Jejunum (tissue), 1 donor: ENCODE results near the genes SNX4 and KLF15.

DNA sequence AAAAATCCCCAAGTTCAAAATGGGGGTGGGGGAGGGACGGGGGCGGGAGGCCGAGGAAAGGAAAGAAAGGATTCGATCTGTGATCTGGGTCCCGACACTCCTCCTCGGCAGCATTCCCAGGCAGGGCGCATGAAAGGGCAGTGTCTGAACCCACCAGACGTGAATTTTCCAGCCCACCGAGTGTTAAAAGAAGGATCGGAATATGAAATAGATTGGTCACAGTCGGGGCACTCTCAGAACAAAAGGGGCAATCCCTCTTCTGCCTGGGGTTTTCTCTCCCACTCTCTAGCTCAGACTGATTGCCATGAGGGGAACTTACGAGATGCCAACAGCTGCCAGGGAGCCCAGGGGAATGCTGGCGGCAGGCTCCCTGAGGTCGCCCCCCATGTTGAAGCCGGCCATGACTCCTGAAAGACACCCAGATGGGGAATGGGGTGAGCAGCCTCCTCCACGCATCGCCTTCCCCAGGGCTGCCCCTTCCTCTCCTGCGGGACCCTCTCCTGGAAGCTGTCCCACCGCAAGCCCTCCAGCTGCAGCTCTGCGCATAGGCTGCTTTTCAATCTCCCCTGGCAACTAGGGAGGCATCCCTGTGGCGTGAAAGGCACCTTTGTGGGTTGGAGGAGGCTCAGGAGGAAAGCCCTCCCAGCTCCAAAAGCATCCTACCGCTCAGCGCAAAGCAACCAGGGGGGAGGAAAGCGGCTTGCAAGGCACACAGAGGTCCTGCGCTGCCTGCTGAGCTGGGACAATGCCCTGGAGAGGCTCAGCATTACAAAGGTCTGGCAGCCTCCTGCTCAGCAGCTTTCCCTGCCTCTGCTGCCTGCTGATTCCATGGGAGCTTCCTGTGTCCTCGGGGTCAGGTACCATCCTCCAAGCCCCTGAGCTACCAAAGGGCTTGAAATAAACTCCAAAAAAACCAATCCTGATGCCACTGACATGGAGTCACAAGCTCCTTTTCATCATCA lies 64.8 kb upstream of the HEG1 start:
- PRO-cap, result no peak

DNA sequence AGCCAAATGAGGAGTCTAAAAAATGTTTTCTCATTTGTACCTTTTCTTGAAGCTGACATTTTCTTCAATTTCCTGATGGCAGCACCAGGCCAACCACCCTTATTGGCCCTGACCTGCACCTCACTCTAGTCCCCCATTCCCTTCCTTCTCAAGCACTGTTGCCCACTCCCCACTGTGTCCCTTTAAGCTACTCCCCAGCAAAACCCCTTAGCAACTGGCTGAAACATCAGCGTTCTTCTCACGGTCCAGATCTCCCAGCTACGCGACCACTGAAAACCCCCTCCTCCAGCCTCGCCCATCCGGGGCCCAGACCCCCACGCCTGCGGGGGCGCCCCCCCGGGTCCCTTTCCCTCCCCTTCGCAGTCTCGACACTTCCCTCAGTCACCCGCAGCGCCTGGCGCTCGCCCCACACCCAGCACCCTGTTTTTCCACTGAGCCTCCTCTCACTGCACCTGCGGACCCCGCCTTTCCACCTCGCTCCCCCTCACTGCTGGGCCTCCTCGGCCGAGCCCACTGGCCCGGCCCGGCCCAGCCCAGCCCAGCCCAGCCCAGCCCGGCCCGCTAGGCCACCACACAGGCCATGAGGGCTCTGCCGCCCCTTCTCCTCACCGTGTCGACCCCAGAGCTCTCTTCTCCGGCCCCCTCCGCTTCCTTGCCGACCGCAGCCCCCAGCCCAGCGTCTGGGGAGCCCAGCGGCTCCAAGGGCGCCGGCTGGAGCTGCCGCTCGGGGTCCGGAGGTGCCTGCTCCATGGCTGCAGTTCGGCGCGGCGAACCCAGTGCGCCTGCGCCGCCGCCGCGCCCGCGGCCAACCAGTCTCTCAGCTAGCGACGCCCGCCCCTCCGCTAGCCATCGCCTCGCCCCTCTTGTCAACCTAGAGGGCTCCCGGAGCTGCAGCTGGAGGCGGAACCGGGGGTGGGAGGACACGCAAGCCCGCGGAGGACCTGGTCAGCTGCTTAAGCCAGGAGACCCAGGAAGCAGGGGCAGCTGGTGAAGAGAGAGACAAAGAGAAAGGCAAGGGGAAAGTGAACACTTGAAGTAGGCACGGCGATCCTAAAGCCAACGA lies at the start of gene SNX4:
Gene SNX4, minus strand, starts transcription at position 780 of the 1,063 bp plus-strand sequence.
- PRO-cap, result bidirectional peak, plus-strand start at position 893 of the sequence, minus-strand start at position 780 of the sequence

GRCh38 chr3:125602714-125602999 lies 7.4 kb upstream of the OSBPL11 start:
- PRO-cap, result no peak

GRCh38 chr3:125885990-125886512 lies 82.9 kb upstream of the ROPN1B start:
- PRO-cap, result no peak

DNA sequence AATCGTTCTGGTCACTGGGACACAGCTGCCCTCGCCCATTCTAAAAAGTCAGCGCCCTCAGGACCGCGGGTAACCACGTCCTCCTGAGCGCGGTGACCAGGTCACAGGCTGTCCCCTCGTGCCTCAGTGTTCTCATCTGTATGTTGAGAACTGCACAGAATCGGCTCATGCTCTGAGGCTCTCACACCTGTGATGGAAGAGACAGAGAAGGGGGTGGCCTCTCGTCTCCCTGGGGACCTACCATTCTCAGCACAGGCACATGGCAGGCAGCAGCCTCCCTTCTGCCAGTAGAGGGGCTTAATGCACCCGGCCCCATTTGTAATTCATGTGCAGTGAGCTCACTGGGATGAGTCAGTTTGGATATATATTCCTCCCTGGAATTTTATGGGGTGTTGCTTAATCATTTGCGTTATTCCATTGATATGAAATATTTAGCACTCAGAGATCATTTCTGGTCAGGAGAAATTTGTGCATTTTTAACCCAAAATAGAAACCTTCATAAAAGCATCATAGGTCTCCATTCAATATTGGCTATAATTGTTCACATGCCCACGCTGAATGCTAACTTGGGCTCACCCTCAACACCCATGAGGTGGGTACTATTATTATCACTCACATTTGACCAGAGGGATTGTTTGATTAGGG lies 51.8 kb upstream of the ROPN1B start:
- PRO-cap, result no peak

GRCh38 chr3:126167440-126168084 lies 12.8 kb downstream of the ALDH1L1 start:
- PRO-cap, result no peak

DNA sequence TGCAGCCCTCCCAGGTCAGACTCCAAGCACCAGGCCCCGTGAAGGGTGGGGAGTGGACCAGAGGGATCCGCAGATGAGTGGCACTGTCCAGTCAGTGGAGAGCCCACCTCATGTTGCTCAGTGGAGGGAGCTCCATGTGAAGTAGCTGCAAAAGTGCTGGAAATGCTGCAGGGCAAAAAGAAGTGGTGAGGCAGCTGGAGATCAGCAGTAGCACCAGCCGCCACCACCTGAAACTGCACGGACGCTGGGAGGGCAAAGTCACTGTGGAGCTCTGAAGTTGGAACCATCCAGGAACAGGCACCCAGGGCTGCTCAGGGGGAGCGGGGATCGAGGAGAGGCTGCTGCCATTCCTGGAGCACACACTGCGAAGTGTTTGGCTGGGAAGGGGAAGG lies 6.3 kb upstream of the ALDH1L1 start:
- PRO-cap, result no peak

- PRO-cap, result no peak
Observed at GRCh38 chr3:126260867-126261393, 80.5 kb upstream of the ALDH1L1 start.

- PRO-cap, result unidirectional peak, minus-strand start at chr3:126356855
Observed at GRCh38 chr3:126356313-126357044, 729 bp downstream of the KLF15 start.

GRCh38 chr3:126357045-126357531 lies at the start of gene KLF15:
KLF15 (minus strand) TSS chr3:126357408.
- PRO-cap, result bidirectional peak, plus-strand start at chr3:126357611, minus-strand start at chr3:126357435

- PRO-cap, result no peak
Observed at GRCh38 chr3:126512890-126513569, 4.5 kb downstream of the UROC1 start.

- PRO-cap, result unidirectional peak, plus-strand start at chr3:127028435
Observed at GRCh38 chr3:127027666-127028676, 45.1 kb downstream of the PLXNA1 start.

DNA sequence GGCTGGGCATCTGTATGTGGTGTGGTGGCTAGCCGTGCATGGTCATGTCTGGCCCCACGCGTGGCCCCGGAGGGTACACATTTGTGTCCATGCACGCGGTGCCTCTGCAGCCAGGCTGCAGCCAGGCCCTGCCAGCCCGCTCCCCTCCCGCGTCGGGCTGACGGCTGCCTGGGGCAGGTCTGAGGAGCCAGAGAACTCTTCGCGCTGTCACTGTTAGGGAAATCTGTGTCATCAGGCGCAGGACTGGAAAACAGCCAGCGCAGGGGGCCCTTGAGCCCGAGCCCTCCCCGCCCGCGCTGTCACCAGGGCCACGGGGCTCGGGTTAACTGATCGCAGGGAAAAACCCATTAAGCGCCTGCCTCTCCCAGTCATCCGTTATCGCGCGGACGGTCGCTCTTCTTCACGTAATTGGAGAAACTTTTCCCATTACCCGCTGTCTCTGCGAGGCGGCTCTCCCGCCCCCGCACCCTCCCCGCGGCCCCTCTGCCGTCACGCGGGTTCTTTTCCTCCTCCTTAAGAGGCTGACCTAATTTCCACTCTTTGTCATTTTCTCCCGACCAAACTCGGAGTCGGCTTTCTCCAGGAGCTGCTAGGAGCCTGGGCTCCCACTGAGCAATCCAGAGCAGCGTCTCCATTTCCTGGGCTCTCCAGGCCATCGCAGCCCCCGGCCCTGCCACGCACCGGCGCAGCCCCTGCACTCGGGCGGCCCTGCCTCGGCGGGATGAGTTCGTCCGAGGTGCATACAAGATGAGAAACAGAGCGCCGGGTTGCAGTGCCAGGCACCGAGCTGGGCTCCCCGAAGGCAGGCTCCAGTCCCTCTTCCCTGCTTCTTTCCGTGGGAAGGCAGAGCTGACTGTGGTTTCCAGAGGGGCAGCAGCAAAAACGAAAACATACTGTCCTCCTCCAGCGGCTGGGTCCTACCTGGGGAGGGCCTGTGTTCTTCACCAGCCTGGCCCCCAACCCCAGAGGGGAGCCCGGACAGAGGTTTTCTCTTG lies 57.4 kb upstream of the PRR23E start:
- PRO-cap, result no peak

- PRO-cap, result no peak
Observed at GRCh38 chr3:127526641-127527179, 63.8 kb downstream of the TPRA1 start.

GRCh38 chr3:127589584-127590050 lies 916 bp downstream of the TPRA1 start:
- PRO-cap, result no peak

DNA sequence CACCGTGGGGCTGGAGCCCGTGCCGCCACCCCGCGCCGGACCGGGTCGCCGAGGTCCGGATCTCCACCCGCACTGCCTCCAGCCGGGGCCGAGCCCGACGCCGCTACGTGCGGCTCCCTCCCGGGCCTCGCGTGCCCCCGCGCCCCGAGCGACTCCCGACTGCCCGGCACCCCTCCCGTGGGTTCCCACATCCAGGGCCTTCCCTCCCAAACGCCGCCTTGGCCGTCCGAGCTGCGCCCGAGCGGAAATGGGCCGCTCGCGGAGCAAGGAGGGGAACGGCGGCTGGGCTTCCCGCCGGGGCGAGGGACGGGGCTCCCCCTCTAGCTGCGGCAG lies 516 bp downstream of the TPRA1 start:
- PRO-cap, result no peak

DNA sequence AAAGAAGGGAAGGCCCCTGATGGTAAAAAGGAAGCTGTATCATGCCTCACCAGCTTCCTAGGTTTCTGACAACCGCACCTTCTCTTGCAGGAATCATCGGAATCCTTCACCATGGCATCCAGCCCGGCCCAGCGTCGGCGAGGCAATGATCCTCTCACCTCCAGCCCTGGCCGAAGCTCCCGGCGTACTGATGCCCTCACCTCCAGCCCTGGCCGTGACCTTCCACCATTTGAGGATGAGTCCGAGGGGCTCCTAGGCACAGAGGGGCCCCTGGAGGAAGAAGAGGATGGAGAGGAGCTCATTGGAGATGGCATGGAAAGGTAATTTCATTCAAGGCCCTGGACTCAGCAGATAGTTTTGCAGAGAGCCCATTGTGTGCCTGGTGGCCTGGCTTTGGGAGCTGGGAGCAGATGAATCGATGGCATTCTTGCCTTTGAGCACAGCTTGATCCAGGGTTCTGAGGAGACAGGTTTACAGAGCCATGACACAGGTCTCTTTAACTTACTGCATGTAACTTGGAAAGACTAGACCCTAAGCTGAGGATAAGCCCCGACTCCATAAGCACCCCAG lies 1.1 kb downstream of the MCM2 start:
- PRO-cap, result no peak

DNA sequence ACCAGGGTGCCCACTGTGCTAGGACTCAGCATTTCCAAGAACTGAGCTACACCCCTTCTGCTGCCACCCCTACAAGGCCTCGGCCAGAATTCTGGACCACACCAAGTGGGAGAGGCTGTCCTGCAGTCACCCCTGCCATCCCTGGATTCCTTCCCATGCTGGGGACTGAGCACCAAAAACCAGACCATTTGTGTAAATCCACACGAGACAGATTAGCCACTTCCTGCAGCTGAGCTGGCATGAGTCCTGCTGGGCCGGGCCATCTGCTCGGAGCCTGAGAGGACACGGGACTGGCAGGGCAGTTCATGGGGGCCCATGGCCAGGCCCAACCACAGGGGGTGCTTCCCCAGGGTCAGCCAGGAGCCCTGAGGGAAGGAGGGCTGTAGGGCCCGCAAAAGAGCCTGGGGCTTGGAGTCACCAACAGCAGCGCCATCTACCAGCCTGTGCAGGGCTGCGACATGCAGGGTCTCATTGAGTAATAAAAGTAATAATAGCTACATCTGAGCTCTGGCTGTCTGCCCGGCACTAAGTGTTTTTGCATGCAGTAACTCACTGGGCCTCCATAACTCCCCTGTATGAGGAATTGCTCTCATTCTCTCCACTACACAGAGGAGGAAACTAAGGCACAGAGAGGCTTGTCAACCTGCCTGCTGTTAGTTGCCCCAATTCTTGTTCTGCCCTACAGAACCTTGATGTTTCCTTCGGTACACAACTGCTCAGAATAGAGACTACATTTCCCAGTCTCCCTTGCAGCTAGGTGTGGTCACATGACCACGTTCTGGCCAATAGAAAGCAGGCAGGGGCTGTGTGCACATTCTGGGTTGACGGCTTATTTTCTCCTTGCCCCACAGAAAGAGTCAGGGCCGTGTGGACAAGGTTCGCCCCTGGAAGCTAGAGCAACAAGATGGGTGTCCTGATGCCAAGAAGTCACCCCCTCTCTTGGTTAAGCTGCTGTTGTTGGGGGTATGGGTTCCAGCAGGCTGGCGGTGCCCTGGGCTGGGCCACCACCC lies 24.4 kb downstream of the ABTB1 start:
- PRO-cap, result bidirectional peak, plus-strand start at position 850 of the sequence, minus-strand start at position 815 of the sequence

DNA sequence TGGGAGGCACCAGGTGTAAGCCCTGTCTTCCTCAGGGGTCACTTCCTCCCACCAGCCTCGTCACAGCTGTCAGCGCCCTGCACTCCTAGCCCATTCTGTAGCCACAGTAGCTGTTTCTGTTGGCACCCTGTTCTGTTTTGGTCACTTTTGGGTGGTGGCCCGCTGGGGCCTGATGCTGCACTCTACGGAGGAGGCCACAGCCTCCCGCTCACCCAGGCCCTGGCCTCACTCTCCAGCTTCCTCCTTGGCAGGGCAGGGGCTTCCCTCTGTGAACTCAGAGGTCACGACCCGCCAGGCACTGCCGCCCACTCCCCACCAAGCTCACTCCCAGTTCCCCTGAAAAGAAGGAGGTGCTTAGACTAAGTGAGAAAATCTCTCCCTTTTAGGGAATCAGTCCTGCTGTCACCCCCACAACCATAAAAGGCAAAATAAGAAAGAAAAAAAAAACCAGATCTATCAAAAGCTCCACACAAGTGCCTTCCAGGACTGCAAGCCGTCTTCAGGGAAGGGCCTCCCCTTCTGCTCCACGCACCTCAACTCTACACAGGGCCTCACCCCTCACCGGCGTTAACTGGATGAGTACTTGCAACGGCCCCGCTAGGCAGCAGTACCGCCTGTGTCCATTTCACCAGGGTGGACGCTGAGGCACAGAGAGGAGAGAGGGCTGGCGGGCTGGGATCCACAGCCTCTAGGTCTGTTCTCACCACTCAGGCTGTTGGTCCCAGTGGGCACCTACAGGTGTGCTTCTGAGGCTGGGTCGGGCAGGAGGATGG lies 68.2 kb downstream of the MGLL start:
- PRO-cap, result no peak

DNA sequence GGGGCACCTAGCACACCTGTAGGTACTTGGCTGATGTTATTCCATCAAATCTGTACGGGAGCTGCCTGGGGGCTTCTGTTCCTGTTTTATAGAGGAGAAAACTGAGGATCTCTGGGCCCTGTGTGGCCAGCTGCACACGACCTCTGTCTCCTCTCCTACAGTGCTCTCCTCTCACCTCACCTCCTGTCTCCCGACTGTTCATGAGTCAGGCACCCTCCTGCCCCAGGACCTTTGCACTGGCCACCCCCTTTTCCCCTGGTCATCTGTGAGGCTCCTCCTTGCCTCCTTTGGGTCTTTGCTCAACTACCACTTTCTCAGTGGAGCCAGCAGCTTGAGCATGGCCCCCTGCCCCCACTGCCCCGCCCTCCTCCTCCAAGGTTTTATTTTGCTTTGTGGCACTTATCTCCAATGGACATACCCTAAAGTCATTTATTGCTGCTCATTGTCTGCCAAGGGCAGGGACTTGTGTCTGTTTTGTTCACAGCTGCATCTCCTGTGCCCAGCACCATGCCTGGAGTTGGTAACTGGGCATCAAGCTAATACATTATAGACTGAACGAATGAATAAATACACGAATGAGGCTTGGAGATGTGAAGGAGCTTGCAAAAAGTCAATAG lies 64.3 kb downstream of the MGLL start:
- PRO-cap, result no peak